Tongue (tissue), 2 donors: ENCODE measurements around the gene CRACDL.

GRCh38 chr2:98632504-98633176 is 24.3 kb downstream of the UNC50 start:
- RAMPAGE, long total RNA: no peak

GRCh38 chr2:98637350-98638214 is 29.2 kb downstream of the UNC50 start:
- RAMPAGE, long total RNA: no peak

DNA sequence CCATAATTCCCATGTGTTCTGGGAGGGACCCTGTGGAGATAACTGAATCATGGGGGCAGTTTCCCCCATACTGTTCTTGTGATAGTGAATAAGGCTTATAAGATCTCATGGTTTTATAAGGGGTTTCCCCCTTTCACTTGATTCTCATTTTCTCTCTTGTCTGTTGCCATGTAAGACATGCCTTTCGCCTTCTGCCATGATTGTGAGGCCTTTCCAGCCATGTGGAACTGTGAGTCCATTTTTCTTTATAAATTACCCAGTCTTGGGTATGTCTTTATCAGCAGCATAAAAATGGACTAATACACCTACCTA is 51.1 kb downstream of the UNC50 start:
- RAMPAGE, long total RNA: no peak

DNA sequence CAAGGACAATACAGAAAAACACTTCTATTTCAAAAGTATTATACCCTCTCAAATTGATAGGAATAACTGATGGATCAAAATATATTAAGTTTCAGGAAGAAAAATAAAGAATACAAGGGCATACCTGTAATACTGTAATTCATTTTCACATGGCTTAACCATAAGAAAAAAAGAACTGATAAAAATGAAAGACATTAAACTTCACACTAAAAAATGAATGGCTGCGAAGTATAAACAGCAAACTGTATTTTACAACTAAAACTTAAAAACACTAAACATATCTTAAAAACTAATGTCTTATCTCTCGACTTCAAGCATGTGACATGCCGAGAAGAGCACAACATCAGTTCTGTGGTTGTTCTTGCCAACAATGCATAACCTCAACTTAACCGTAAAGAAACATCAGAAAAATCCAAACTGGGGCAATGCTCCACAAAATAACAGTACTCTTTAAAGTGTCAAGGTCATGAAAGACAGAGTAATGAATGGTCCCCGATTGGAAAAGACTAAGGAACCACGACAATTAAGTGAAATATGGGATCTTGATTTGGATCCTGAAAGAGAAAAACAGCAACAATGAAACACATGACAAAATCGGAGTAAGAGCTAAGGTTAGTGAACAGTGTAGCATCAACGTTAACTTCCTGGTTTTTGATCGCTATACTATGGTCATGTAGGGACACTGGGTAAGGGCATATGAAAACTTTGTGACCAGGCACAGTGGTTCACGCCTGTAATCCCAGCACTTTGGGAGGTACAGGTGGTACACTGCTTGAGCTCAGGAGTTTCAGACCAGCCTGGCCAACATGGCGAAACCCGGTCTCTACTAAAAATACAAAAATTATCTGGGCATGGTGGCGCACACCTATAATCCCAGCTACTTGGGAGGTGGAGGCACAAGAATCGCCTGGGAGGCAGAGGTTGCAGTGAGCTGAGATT is 55.1 kb downstream of the UNC50 start:
- RAMPAGE, long total RNA: no peak

GRCh38 chr2:98664385-98664928 is 56.1 kb downstream of the UNC50 start:
- RAMPAGE, long total RNA: no peak

DNA sequence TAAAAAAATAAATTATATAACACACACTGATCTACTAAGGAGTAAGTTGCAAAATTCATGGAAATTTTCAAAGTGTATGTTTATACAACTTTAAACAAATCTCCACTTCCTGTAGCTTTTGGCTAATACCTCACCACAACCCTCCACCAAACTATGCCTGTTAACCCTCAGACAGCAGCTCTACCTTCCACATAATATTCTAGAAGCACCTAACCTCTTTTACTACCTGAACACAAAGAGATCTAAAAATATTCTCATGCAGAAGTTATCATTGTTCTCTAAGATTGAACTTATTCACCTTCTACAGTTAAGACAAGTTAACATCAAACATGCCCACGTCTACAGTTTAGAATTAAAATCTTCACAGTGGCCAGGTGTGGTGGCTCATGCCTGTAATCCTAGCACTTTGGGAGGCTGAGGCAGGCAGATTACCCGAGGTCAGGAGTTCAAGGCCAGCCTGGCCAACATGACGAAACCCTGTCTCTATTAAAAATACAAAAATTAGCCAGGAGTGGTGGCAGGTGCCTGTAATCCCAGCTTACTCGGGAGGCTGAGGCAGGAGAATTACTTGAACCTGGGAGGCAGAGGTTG is 2.7 kb downstream of the MGAT4A start:
- RAMPAGE, long total RNA: no peak

GRCh38 chr2:98772596-98773168 is 41.8 kb upstream of the MGAT4A start:
- RAMPAGE, long total RNA: no peak

GRCh38 chr2:98935729-98936884 is at the start of gene CRACDL:
Gene CRACDL, minus strand, starts transcription at chr2:98936225.
- RAMPAGE, long total RNA: no peak

GRCh38 chr2:99197877-99198504 is 17.0 kb downstream of the MRPL30 start:
- RAMPAGE, long total RNA: no peak

- RAMPAGE, long total RNA: no peak
Measured at GRCh38 chr2:99593298-99593843, 103.6 kb upstream of the REV1 start.

DNA sequence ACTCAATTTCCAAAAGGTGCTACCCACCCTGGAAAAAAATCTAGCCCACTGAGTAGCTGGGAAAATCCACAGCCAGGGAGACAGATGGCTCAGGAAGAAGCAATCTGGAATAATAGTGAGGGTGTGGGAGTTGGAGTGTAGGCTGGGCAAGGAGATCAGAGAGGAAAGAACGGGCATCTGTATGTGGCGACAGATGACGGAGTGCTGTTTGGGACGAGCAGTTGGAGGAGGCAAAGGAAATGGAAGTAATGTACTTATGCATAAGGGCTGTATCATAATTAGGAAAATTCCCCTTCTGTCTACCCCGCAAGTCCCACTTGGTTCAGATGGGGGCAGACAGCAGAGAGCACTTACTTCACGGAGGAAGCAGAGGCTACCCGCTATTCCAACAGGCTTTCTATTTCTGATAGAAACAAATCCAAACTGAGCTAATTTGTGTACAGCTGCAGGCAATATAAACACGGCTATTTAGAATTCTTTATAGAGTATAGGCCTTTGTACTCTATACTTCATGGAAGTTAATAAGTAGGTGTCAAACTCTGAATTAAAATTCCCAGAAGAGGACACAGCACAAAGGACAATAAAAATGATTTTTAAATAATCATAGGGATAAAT is 261.7 kb downstream of the AFF3 start:
- RAMPAGE, long total RNA: no peak

DNA sequence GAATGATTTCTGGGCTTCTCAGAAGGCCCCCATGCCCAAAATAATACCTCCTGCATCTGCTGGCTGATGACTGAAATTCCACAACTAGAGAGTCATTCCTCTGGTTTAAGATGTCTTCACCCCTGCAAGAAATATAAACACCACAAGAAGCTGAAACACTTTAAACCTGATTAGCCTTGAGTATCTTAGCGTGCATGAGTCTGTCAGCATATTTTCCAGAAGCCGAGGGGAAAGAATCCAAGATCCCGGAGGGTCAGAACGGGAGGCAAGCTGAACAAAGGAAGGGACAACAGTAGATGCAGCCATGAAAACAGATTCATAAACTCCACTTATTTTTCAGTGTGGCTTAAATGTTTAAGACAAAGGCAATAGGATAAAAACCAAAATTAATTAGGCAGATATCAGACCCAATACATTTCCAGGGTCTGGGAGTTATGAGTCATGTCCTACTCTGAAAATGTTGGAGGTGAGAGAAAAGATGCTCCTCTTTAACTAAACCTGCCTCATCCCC is 130.9 kb downstream of the AFF3 start:
- RAMPAGE, long total RNA: no peak

GRCh38 chr2:100103915-100104589 is 38.3 kb downstream of the AFF3 start:
- RAMPAGE, long total RNA: no peak

DNA sequence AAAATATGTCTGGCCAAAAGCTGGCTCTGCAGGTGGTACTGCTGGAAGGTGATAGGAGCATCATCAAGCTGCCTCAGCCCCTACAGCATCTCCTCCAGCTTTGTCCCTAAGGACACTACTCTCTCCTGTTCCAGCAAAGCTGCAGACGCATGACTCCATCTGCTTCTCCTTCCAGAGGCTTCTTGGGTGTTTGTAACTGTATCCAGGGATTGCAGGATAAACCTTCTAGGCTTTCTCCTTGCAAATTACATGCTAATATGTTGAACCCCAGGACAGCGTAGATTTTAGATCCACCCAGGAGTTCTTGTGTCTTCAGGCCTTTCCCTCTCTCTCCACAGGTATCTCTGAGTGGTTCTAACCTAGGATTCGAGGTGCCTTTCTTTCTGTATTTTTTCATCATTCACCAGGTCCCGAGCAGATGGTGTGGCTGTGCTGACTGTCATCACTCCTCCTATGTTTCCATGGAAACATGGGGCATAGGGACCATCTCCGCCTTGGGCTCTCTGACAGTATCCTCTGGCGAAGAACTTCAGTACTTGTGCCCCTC is 34.3 kb downstream of the AFF3 start:
- RAMPAGE, long total RNA: no peak

DNA sequence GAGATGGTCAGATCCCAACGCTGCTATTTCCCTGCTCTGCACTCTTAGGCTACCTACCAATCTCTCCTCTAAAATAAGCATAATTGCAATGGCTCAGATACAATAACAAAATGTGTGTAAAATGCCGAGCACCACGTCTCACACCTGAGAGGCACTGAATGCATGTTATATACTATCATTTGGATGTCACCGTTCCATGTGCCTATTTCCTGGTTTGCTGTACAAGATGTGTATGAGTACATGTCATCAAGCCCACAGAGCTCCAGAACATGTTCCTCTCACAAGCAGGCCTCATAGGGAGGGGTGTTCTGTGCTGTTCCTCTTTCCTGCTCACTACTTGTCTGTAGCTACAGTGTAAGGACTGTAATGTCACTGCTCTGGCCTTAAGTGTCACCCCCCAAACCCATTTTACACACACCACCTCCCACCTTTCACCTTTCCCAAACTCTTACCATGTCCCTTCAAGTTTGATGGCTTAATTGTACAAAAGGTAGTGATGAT is 1.9 kb downstream of the AFF3 start:
- RAMPAGE, long total RNA: no peak

- RAMPAGE, long total RNA: no peak
Measured at GRCh38 chr2:100196972-100197504, 54.6 kb upstream of the AFF3 start.

GRCh38 chr2:100247611-100248113 is 74.6 kb downstream of the LONRF2 start:
- RAMPAGE, long total RNA: no peak

GRCh38 chr2:100285500-100286322 is 36.6 kb downstream of the LONRF2 start:
- RAMPAGE, long total RNA: no peak

GRCh38 chr2:100643309-100643908 is 80.6 kb downstream of the PDCL3 start:
- RAMPAGE, long total RNA: no peak

GRCh38 chr2:100786291-100786670 is 33.7 kb upstream of the NPAS2 start:
- RAMPAGE, long total RNA: no peak